Measurements from ENCODE around the gene ST3GAL4.

GRCh38 chr11:125570699-125571371 lies 1.6 kb downstream of the EI24 start:
- PRO-cap, 2 experiments = no peak in any of the 2 experiments

DNA sequence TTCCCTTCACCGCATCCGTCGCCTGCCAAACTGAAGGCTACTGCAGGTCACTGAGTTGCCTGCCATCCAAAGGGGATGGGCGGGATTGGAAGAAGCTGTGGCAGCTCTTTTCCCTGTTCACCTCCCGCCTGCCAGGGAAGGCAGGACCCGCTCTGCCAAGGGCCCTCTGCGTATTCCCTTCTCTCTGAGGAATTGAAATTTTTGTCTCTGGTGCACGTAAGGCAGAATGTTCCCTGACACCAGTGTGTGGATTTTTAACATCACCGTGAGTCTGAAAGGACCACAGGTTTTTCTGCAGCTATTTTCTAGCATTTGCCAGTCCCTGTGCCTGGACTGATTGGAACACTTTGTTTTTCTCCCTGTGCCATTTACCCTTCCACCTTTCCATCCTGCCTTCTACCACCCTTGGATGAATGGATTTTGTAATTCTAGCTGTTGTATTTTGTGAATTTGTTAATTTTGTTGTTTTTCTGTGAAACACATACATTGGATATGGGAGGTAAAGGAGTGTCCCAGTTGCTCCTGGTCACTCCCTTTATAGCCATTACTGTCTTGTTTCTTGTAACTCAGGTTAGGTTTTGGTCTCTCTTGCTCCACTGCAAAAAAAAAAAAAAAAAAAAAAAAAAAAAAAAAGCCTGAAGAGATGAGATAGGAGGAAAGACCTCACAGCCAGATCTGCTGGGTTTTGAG lies 8.9 kb upstream of the STT3A start:
- PRO-cap, 2 experiments = no peak in any of the 2 experiments

DNA sequence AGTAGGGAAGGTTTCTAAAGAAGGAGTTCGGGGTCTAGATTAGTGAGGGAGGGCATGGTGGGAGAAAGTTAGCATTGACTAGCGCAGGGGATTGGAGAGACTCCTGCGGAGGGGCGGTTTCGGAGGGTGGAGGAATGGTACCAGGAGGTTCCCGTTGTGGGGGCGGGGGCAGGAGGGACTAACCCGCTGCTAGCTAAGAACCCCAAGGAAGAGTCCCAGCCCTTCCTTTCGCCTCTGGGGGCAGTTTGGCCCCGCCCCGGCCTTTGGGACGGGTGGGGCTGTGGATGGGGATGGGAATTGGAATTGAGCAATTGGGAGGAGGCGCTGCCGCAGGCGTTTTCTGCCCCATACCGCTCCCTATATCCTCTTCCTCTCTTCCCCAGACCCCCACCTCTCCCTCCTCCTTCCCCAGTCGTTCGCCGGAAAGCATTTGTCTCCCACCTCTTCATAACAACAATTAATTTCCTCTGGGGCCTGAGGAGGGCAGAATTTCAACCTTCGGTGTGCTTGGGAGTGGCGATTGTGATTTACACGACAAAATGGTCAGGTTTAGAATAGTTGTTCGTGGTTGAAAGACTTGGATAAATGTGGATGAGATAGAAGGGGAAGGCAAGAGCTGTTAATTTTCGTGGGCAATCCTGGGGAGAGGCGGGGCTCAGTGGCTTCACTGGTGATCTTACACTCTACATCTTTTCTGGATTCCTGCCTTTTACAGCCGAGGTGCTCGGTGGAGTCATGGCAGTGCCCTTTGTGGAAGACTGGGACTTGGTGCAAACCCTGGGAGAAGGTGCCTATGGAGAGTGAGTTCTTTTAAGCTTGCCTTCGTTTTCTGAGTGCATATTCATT lies 1.3 kb downstream of the CHEK1 start:
- PRO-cap, 2 experiments = no peak in any of the 2 experiments

DNA sequence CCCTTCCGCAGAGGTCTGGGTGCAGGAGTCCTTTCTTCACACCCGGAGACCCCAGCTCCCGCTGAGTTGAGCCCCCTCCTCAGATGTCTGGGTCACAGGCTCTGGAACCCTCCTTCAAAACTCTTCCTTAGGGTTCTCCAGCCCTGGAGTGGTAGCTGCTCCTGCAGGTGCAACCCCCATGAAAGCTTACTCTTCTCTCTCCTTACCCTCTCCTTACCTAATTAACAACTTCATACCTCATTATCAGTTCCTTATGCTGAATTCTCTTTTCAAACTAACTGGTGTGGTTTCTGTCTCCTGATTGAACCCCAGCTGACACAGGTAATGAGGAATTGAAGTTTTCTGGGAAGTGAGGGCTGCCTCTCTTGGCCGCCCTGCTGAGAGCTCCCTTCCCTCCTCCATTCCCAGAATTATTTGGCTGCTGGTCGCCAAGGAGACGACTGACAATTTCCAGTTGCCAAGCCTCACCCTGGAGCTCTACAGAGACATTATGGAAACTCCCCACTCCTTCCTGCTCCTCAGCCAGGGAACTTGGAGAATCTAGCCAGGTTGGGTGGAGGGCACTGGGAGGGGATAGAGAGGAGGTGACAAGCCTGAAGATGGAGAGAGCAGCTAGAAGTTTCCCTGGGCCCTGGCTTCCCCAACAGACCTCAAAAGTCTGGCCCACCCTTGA lies 7.0 kb upstream of the VSIG10L2 start:
- PRO-cap, 2 experiments = no peak in any of the 2 experiments

DNA sequence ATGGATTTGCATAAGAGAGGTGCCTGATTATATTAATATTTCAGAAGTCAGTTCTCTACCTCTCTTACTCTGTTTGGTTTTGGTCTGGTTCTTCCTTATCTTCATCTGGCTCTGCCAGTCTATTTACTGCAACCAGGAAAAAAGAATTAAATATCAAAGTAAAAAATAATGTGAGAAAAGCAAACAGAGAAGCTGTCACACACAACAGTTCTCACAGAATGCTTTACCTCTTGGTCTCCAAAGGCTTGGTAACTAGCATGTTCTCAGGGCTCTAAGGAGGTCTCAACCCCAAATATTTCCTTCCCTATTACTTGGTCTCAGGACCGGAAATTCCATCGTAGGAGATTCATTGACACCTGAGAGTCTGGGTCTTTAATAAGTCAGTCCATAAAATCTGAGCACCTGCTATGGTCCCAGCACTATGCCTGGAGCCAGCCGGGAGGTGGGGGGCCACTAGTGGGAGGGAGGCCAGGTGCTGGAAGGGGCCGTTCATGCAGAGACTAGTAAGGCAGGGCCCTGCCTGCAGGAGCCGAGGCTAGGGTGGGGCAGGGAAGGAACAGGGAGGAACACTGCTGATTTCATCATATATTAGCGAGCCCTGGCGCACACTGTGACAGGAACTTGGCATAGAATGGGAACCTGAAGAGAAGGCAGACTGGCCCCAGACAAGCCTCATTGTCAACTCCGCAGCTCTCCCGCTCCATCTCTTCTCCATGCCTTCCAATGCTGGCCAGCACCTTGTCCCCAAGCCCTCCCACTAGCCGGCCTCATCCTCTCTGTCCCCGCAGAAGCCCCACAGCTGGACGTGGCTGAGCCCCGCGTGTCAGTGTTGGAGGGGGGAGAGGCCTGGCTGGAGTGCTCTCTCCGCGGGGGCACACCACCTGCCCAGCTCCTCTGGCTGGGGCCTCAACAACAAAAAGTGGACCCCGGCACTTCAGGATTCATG lies 7.0 kb downstream of the VSIG10L2 start:
- PRO-cap, 2 experiments = no peak in any of the 2 experiments

GRCh38 chr11:125957127-125957762 lies 11.4 kb downstream of the VSIG10L2 start:
- PRO-cap, 2 experiments = no peak in any of the 2 experiments

GRCh38 chr11:125959782-125960760 lies 14.2 kb downstream of the VSIG10L2 start:
- PRO-cap, 2 experiments = no peak in any of the 2 experiments

GRCh38 chr11:126089016-126089491 lies 26.4 kb upstream of the CDON start:
- PRO-cap, 2 experiments = no peak in any of the 2 experiments

- PRO-cap, 2 experiments = no peak in any of the 2 experiments
Observed at GRCh38 chr11:126102134-126103002, 39.7 kb upstream of the CDON start.

- PRO-cap, 2 experiments = no peak in any of the 2 experiments
Observed at GRCh38 chr11:126124419-126124984, 61.8 kb upstream of the CDON start.

GRCh38 chr11:126132155-126132719 lies 69.6 kb upstream of the CDON start:
- PRO-cap, 2 experiments = no peak in any of the 2 experiments

DNA sequence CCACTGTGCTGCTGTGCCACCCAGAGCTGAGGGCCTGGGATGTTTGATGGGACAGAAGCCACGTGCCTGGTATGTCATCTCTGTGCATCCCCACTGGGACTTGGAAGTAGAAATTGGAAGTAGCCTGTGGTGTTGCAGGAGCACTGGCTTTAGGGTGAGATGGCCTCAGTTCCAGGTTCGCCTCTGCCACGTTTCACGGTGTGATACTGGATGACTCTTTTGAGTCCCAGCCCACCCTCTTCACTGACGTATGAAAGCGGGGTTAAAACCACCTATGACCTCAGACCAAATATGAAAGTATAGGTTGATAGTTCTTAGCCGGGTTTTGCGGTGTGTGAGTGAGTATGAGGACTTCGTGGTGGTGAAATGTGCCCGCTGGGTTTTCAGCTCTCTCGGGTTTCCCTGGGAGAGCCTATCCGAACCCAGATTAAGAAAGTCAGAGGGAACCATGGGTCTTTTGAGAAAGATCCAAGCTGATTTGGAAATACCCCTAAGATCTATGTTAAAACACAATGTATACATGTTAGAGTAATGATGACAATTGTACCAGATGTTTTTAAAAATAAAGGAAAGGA lies 25.7 kb downstream of the DCPS start:
- PRO-cap, 2 experiments = peak in 2 of 2 experiments; most common plus-strand start position 317 of the sequence (in 1); most common minus-strand start position 185 of the sequence (in 2)

DNA sequence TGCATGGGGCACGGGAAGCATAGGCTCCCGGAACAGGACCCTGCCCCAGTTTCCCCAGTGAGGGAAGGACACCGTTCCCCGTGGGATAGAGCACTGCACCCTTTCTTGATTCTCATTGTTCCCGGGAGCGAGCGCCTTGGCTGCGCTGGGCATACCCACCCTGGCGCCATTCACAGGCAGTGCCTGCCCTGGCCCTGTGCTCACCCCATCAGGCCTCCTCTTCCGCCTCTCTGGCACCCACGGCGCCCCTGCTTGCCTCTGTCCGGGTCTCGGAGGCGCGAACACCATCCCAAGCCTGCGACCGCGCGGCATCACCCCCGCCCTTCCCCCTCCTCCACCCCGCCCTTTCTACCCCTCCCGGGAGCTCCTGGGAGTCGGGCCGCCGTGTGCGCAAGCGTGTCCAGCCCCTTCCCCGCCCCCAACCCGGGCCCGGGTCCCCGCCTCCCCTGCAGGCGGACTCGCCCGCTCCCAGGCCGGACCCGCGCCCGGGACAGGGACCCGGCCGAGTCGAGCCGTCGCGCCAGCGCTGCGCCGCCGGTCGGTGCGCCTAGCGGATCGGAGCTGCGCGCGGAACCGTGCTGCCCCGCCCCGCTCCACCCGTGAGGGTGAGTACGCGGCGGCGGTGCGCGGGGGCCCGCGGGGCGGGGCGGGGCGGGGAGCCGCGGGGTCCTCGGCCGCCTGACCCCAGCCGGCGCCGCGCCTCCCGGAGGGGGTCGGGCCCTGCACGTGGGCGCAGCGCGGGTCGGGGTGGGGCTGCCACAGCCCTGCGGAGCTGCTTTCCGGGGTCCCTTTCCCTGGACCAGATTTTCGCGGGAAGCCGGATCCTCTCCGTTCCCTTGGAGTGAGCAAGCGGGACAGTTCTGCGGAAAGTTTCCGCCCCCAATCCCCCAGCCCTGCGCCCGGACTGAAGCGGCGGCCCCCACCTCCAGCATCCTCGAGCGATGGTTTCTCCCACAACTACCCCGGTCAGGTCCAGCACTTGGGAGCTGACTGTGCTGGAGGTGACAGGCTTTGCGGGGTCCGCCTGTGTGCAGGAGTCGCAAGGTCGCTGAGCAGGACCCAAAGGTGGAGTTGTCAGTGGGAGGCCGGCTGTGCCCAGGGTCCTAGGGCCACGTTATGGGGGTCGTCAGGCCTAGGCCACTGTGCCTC lies at the start of gene ST3GAL4:
TSS of gene ST3GAL4 (plus strand) at position 449 of the 1,149 bp plus-strand sequence.
- PRO-cap, 2 experiments = peak in 2 of 2 experiments; most common plus-strand start position 471 of the sequence (in 2); most common minus-strand start position 264 of the sequence (in 2)

GRCh38 chr11:126365888-126366839 lies 10.7 kb downstream of the ST3GAL4 start:
- PRO-cap, 2 experiments = no peak in any of the 2 experiments

DNA sequence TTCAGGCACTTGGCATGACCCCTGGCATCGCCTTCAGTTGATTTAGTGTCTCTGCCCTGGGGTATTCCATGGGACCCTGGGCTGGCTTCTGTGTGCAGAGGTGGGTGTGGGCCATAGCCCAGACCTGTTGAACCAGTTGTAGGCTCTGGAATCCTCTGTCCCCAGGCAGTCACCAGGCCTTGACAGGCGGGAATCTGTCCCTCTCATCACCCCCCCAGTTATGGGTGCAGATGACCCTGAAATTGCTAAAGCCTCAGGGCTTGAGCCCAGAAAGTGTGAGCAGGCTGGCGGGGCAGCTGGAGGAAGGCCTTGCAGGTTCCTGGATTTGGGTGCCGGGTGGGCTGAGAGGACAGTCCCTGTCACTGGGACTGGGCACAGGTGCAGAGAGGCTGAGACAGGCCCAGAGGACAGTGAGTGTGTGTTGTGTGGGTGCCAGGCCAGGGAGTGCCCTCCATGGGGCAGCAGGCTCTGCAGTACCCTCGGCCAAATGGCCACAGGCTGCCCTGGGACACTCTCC lies 27.2 kb downstream of the ST3GAL4 start:
- PRO-cap, 2 experiments = no peak in any of the 2 experiments

DNA sequence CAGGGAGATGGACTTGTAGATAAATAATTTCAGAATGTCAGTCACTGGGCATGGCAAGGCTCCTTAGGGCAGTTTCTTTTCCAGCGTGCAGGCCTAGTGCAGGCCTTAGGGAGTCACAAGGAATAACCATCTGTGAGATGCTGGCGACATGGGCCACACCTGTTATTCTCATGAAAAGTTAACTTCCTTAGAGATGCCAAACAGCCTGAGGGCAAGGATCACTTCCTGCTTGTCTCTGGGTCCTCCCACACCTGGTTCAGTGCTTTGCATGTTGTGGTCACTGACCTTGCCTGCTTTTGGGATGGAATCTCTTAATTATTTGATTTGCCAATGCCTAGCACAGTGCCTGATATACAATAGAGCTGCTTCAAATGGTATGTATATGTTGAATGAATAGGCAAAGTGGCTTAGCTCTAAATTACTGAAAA lies 70.7 kb downstream of the ST3GAL4 start:
- PRO-cap, 2 experiments = no peak in any of the 2 experiments

DNA sequence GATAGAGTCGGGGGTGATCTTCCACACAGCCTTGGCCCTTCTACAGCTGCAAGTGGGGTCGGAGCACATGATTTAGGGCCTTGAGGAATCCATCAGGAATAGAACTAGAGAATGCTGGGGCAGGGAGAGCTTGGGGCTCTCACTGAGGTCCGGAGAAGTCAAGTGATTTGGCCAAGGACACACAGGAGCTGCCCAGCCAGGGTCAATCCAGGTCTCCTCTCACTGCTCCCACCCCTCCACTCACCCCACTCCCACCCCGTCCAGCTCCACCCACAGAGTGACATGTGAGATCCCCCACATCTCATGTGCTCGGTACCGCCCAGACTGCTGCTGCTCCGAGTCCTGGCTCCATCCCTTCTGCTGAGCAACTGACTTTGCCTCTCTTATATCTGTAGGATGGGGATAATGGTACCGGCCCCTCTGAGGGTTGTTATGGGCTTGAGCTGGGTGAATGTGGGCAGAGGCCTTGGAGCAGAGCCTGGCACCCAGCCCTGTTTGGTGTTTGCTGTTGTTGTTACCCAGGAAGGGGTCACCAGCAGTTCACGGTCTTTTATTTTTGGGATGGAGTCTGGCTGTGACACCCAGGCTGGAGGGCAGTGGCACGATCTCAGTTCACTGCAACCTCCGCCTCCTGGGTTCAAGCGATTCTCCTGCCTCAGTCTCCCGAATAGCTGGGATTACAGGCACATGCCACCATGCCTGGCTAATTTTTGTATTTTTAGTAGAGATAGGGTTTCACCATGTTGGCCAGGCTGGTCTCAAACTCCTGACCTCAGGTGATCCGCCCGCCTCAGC lies 77.0 kb downstream of the ST3GAL4 start:
- PRO-cap, 2 experiments = no peak in any of the 2 experiments

GRCh38 chr11:126685668-126686158 lies 314.9 kb downstream of the KIRREL3 start:
- PRO-cap, 2 experiments = no peak in any of the 2 experiments

DNA sequence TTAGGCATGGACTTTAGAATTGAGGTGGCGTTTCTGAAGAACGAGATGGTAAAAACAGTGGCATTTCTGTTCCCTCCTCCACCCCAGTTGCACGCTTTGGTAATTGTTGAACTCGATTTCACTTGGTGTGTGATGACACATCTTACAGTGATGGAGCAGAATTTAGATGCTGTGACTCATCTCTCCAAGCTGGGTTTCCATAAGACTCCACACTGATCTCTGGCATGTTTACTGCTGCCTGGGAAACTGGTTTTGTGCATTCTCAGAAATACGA lies 82.8 kb downstream of the KIRREL3 start:
- PRO-cap, 2 experiments = no peak in any of the 2 experiments

- PRO-cap, 2 experiments = no peak in any of the 2 experiments
Observed at GRCh38 chr11:127363397-127363806, 362.8 kb upstream of the KIRREL3 start.

All from Metastatic Liver Carcinoma in the Adrenal Gland (tissue), 2 donors.